Fibroblast of the aortic adventitia (primary cell): ENCODE results near the gene TP53BP2.

DNA sequence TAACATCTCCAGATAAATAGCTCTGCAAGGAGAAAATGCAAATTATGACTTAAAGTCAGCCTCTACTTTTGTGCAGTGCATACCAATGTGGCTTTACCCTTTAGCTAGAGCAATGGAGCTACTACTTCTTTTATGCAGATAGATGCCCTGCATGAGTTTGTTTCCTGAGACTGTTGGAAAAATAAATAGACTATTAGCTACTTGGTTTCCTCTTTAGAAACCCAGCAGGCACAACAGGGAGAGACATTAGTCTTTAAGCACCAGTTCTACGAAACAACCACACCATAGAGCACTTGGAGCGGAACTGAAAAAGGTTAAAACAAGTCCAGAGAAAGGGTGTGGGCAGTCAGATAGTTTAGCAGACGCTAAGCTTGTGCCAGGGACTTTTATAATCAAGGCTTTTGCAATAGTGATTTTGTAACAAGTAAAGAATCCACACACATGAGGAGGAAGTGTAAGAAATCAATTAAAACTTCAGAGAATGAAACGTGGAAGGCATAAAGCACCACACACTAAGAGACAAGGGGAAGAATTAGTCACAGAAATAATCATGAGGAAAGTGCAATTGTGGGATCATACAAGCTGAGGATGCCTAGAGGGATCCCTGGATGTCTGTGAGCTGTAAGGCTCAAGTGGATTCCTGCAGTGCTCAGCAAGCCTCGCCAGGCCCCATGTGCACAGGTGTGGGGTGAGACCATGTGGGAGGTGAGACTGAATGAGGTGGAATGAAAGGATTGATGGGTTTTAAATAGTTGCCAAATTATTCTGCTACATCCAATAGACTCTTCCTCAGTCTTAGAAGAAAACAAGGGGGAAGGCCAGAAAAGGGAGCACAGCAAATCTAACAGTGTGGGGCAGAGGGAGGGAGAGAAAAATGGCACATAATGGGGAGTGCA, 37.8 kb upstream of the TLR5 start:
- CAGE, long polyA plus RNA: no peak

- CAGE, long polyA plus RNA: no peak
These were observed 1.1 kb upstream of the SUSD4 start for GRCh38 chr1:223364913-223365715.

DNA sequence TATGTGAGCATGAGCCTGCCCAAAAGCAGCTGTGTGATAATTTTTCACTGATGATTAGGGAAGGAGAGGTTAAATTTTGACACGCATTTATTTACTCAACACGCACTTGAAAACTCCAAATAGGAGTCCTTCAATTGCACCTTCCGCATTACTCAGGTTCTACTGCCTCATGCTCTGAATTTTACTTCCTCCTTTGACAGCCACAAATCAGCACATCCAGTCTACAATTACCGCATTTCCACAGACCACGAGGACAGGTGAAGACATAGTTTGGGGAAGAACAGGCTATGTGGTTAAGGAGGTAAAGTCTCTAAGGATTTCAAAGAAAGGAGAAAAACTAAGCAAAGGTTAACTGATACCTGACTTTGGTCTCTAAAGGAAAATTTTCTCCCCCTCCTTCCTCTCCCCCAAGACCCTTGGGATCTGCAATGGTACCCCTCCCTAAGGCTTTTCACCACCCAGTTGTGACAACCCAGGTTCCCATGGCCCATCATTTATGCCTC, 2.5 kb downstream of the CAPN8 start:
- CAGE, long polyA plus RNA: no peak

DNA sequence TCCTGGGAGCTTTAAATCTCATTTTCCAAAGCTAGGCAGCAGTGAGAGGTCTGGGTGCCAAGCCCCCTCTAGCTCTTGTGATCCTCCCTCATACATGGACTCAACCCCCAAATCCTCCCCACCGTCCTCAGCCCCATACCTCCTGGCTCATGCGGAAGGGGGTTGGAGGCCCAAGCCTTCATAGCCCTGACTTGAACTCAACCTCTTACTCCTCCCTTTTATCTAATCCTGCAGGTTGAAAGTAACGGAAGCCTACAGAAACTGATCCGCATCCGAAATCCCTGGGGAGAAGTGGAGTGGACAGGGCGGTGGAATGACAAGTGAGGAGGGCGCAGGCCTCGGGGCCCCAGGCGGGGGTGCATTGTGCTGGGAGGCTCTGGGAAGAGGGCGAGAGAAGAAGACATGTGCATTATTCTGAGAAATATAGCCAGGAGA, 38.3 kb downstream of the CAPN2 start:
- CAGE, long polyA plus RNA: no peak

DNA sequence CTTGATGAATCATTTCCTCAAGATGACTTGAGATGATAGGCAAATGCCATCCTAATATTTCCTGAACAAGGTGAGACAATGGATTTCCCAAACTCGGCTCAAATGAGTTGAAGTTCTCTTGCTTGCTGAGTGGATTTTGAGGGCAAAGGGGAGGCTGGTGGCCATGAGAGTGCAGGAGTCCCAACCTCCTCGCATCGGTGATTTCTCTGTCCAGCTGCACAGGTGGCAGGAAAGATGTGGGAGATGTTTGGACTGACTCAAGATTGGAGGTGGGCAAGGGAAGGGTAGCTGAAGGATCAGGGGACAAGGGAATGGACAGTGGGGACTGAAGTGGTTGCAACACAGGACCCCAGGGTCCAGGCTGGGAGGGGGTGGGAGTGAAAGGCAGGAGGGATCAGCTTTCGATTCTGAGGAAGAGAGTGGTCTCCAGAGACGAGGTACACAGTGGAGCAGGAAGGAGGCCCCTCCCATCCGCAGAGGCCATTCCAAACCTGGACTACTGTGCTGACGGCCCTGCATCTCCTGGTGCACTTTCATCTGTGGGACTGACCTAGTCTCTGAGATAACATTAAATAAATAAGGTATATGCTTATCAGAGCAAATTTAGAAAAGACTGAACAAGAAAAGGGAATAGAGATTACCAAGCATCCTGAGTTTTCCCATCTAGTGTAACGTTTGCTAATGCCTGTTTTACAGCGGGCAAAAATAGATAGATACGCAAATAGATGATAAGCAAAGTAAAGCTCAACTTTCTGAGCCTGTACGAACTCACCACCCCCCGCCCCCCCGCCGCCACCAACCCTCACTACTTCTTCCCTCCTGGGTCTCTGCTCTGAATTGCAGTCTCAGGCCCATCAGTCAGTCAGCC, 64.1 kb downstream of the CAPN2 start:
- CAGE, long polyA plus RNA: no peak

- CAGE, long polyA plus RNA: no peak
These were observed 31.8 kb downstream of the TP53BP2 start for GRCh38 chr1:223813737-223814551.

- CAGE, long polyA plus RNA: no peak
These were observed 18.5 kb downstream of the TP53BP2 start for GRCh38 chr1:223827072-223827768.

- CAGE, long polyA plus RNA: no peak
These were observed at the start of gene TP53BP2 for GRCh38 chr1:223845796-223846626. Gene TP53BP2 (minus strand): TSS chr1:223845947.

DNA sequence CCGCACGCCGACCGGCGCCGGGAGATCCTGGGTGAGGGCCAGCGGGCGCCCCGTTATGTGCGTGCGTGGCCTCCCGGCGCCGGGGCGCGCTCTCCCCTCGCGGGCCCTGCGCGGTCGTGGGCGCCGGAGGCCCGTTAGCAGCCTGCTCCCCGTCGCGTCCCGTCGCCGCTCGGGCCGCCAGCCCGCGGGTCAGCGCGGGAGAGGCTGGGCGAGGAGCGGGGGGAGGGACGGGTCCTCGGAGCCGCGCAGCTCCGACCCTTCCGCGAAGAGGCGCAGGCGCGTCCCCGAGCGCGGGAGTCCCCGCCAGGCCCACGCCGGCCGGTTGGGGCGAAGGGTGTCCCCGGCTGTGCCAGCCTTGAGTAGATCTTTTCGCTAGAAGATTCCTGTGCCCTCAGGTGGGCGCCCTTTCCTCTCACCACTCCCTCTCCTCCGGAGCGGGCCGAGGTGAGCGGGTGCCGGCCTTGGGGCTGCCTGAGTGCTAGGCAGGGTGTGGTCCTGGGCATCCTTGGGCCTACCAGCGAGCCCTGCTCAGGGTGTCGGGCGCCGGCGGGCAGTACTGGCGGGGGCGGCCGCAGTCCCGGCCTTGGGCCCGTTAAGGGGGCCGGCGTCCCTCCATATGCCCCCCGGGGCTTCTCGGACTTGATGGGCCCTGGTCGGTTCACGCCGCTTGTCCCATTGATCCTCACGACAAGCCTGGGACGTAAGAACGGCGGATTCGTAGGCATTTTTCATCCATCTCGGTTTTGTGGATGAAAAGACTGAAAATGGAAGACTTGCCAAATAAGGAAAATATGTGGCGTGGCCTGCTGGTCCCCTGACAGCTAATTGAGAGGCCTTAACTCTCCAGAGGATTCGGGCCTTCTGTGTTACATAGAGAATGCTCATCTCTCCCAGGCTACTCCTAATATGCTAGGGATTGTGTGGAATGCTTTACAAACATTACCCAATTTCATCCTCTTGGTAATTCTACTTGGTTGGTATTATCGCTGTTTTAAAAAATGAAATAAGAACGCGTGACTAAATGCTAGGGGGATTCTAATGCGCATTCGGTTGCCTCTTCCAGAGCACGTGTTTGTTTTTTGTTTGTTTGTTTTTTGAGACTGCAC, 701 bp downstream of the DEGS1 start:
- CAGE, long polyA plus RNA: no peak

- CAGE, long polyA plus RNA: no peak
These were observed 62.2 kb downstream of the DEGS1 start for GRCh38 chr1:224245119-224245720.

GRCh38 chr1:224357767-224358460, 1.2 kb downstream of the CNIH4 start:
- CAGE, long polyA plus RNA: no peak

DNA sequence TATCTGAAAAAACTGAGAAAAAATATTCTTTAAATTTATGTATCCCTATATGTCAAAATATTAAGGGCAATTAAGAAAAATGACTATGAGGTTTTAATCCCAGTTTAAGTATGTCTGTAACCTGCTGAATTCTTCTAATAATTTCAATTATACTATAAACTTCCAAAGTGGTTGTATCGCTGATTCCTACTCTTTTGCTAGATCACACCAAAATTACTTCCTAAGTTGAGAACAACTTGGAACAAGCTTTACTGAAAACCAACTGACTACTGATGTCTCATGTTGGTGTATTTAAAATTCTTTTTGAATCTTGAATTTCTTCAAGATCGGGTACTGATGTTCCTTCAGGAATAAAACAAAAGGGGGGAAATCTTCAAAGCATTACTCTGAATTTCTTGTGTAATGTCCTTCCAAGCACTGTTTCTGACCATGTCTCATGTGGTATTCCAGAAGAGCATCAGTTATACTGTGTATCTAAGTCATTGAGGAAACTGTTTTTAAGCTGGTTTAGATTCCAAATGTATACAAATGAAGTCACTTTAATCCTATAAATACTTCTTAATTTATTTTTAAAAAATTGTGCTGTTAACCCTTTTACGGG, 32.0 kb downstream of the CNIH4 start:
- CAGE, long polyA plus RNA: no peak

DNA sequence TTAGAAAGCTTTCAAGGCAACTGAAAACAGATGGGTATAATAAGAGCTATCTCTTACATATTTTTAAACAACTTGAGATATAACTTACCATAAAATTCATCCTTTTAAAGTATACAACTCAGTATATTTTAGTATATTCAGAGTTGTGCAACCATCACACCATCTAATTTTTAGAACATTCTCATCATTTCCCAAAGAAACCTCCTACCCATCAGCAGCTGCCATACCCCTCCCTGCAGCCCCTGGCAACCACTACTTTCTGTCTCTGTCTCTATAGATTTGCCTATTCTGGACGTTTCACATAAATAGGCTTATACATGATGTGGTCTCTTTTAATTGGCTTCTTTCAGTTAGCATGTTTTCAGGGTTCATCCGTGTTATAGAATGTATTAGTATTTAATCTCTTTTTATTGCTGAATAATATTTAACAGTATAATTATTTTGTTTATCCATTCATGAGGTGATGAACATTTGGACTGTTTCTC, 29.7 kb downstream of the WDR26 start:
- CAGE, long polyA plus RNA: no peak

DNA sequence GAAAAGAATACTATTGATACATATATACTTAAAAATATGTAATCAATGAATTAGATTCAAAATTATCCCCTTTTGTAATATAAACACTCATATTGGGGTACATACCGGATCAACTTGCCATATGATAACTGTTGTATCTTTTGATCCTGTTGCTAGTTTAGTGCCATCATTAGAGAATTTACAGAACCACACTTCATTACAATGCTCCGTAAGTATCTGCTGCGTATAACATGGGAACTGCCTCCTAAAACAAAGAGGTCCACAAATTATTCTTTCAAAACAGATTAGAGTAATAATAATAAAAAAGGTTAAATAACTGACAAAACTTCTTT, 23.3 kb downstream of the WDR26 start:
- CAGE, long polyA plus RNA: no peak

DNA sequence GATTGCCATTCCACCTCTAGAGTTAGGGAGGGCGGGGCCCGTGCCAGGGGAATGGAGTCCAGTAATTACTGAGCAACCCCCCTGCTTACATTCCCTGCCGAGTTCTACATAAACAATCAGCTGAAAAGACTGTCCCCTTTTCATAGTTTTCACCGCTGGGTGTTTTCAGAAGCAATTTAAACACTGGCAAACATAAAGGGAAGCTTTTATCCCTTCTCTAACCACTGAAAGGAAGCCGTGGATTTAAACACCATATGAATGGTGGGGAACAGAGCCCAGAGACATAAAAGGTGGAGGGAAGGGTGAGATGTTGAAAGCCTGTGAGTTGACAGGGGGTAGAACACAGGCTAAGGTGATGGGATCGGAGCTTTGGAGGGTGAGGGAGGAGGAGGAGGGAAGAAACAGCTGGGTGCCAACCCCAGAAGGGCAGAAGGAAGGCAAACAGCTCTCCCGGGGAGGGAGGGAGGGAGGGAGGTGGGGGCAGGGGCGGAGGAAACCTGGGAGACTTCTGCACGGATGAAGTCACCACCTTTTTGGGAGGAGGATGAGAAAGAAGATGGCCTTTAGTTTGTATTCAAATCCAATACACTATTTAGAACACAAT, 68.1 kb upstream of the WDR26 start:
- CAGE, long polyA plus RNA: no peak

- CAGE, long polyA plus RNA: no peak
These were observed 71.2 kb upstream of the WDR26 start for GRCh38 chr1:224505855-224506119.

DNA sequence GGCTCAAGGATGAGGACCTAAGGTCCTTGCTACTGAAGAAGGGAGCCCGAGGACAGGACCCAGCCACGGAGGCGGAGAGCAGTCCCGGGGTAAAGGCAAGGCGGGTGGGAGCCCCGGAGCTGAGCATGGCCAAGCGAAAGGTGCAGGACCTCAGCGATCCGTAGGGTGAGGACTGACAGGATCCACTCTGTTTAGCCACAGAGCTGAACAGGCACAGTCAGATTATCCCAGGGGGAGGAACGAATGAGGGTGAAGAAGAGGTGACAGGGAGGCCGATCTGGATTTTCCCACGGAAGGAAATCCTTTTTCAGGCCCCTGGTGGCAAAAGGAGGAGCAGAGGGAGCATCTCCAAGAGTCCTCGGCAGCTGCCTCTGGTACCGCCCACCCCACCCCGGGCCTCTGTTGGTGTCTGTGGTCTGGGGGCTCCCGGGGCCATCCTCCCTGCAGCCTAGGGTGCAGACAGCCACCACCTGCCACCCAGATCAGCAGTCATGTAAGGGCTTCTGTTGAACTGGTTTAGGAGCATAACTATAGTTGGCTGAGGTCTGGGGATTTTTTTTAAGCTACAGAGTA, 32.3 kb upstream of the LBR start:
- CAGE, long polyA plus RNA: no peak

DNA sequence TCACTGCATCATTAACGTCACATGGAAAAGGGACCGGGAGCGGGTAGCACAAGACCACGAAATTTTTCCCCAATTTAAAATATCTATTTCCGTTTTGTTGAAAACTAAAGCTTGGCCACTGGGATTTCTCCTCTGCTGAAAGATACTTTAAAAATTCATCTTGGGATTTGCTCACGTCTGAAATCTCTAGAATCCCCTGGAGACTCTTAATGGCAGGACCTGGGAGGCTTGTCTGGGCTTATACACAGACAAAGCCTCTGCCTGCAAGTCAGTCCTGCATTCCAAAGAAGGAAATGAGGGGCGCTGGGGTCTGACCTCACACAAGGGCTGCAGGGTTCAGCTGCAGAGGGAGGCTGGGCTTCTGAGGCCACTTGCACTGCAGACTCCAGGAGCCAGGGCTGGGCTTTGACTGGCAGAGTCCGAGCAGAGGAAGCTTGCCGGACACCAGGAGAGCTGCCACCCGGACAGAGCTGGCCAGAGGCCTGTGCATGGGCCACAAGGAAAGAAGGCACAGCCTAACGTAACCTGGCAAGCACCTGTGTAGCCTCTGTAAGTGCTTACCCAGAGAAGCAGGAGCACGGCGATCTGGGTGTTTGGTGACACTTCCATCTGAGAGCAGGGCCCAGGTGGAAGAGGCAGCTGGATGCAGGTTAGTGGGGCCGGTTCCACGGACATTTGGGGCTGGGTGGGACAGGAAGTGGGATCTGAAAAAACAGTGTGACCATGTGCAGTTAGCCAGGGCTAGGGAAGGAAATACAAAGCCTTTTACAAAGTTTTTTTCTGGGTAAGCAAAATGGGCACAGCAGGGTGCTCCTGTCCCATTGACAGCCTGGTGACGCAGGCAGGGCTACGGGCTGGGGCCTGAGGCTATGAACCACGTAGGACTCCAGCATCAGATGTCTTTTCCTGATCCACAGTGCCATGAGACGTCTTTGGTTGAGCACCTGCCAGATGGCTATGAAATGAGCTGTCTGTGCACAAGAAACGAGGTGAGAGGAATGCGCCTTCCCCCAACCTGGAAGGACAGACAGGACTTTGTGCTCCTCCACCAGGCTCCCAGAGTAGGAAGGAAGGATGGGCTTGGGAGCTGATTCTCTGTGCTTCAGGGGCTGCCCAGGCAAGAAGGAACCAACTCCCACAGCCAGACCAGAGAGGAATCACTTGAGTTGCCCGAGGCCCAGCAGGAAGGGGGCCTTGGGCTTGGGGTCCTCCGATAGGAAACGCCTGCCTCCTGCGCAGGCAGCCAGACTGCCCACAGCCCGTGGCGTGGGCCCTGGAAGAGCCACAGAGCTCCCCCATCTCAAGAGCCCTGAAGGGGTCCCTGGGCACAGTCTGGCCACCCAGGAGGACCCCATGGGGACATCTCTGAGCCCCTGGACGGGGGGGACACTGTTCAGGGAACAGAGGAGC, 37.3 kb upstream of the LBR start:
- CAGE, long polyA plus RNA: no peak

- CAGE, long polyA plus RNA: no peak
These were observed 5.2 kb upstream of the SRP9 start for GRCh38 chr1:225772267-225772973.

GRCh38 chr1:225789980-225790572, 12.4 kb downstream of the SRP9 start:
- CAGE, long polyA plus RNA: no peak